CMK (cell line): ENCODE measurements around the gene PHACTR1.

GRCh38 chr6:11273455-11273879 lies 41.0 kb upstream of the NEDD9 start:
- RRBS: no CpG with 5 or more reads among the region's 16 CpGs

DNA sequence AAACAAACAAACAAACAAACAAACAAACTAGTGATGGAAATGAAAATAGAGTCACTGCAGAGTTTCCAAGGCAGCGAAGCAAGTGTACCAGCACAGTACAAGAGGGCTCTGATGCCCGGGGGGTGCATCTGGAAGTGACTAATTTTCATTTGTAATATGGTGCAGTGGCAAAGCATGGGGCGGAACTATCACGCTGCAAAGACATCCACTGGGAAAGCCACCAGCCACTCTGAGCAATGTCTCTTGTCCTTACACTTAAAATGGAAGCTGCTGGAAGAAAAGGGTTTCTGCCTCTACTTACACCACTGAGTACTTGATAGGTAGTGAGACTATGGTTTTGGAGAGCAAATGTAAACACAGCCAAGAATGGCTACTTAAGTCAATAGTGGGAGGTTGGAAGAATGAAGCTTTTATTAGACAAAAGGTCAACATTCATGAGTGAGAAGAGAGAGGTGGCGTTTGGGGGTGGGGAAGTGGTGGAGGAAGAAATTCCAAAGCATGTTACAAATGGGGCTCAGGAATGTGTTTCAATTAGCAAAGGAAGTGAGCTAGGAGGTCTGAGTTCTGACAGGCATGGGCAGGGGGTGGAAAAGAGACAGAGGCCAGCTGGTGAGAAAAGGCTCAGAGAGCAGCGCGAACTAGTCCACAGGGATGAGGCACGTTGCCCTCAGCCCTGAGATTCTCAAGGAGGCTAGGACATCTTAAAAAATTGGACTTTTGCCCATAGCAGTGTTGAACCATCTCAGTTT lies 44.6 kb upstream of the NEDD9 start:
- RRBS: no CpG with 5 or more reads among the region's 8 CpGs

DNA sequence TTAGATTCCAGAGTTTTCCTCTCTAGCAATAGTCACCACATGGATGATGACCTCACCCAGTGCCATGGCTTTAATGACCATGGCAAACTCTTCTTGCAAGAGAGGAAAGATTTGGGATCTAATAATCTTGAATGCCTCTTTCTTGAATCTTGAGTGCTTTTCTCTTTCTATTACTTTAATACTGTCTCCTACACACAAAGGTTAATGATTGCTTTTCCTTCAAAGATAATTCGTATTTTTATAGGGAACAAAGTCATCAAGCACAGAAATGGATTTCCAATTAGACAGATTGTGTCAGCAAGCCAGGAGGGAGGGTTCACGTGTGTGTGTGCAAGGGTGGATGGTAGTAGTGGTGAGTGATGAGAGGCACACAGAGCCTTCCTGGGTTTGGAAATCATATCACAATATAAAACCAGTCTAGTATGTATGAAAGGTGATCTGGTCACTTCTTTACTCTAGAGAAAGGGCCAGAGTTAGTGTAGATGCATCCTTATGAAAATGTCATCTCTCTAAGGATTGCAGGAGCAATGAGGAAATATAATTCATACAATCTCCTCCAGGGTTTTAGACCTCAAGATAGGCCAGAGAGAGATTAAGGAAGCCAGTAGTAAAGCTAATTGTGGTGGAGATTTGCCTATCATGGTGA lies 51.2 kb upstream of the NEDD9 start:
- RRBS: no CpG with 5 or more reads among the region's 2 CpGs

GRCh38 chr6:11315906-11316739 lies 83.7 kb upstream of the NEDD9 start:
- RRBS: no CpG with 5 or more reads among the region's 7 CpGs

GRCh38 chr6:11350014-11350959 lies 117.8 kb upstream of the NEDD9 start:
- RRBS: no CpG with 5 or more reads among the region's 11 CpGs

DNA sequence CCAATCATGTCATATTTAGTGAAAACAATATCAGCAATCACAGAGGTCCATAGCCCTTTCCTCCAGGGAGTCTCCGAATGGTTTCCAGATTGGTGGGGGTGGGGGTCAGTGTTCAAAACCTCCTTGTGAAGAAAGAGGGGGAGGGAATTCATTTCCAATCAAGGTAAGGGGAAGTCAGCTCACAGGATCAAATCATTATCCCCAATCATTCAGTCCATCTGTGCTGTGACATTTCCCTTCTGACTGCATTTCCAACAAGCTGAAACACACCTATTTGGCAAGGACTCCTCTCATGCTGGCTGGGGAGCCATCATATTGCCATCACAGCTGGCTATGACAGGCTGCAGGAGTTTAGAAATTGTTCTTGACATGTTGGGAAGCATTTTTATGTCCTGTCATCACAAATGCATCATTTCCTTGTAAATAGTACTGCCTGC lies 114.0 kb upstream of the TMEM170B start:
- RRBS: no CpG with 5 or more reads among the region's 1 CpG

GRCh38 chr6:11613845-11614373 lies 76.4 kb downstream of the TMEM170B start:
- RRBS: no CpG with 5 or more reads among the region's 7 CpGs

GRCh38 chr6:11774243-11774599 lies 4.4 kb downstream of the ADTRP start:
- RRBS: no CpG with 5 or more reads among the region's 2 CpGs

DNA sequence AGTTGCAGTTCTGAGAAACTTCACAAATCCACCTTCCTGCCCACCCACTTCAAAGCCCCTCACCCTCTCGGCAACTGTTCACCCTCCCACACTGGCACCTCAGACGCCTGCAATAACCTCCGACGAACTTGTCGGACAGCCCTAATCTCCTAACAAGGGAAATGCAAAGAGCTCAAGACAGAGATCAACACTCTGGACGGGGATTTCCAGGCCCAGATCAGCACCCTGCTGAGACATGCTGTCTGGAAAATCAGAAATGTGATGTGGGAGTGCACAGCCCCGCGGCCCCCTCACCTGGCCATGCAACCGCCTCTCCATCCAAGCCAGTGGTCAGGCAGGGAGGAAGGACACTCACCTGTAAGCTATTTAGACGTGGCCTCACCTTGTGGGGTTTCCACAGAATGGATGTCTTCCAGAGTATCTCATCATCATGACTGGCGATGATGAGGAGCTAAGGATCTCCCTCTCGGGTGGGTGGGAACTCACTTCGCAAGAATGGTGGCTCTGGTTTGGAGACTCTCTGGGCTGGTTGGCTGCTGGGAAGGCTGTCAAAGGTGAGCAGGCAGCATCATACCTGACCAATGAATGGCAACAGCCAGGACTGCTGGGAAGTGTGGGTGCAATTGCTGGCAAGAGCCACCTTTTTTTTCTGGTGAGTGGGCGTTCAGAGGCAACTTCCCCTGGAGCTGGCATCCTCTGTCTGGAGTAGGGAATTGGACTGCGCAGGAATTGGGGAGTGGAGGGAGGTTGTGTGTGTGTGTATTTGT lies 28.1 kb upstream of the ADTRP start:
- RRBS: no CpG with 5 or more reads among the region's 15 CpGs

GRCh38 chr6:11931008-11931971 lies 80.8 kb upstream of the HIVEP1 start:
- RRBS: 96% methylated on average over 3 of the region's 12 CpGs

- RRBS: 2% methylated on average over 8 of the region's 25 CpGs
Measured at GRCh38 chr6:12010571-12011313, 1.4 kb upstream of the HIVEP1 start.

DNA sequence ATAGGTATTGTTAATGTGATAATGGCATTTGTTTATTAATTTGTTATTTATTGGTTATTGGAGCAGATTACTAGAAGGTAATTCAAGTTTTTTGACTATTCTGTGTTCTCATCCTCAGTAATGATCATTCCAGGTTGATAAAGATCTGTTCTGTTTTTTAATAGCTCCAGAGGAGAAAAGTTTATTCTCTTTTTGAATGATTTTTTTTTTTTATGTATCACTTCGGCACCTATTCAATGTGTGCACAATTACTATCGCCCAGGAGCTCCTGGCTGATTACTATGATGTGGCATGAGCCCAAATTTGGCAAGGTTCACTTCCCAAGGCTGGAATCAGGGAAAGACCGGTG lies 134.4 kb downstream of the HIVEP1 start:
- RRBS: no CpG with 5 or more reads among the region's 3 CpGs

GRCh38 chr6:12324290-12324609 lies 34.1 kb downstream of the EDN1 start:
- RRBS: no CpG with 5 or more reads among the region's 2 CpGs

GRCh38 chr6:12716507-12716906 lies at the start of gene PHACTR1:
PHACTR1 (plus strand) TSS chr6:12716767.
- RRBS: 100% methylated on average over 1 of the region's 6 CpGs

DNA sequence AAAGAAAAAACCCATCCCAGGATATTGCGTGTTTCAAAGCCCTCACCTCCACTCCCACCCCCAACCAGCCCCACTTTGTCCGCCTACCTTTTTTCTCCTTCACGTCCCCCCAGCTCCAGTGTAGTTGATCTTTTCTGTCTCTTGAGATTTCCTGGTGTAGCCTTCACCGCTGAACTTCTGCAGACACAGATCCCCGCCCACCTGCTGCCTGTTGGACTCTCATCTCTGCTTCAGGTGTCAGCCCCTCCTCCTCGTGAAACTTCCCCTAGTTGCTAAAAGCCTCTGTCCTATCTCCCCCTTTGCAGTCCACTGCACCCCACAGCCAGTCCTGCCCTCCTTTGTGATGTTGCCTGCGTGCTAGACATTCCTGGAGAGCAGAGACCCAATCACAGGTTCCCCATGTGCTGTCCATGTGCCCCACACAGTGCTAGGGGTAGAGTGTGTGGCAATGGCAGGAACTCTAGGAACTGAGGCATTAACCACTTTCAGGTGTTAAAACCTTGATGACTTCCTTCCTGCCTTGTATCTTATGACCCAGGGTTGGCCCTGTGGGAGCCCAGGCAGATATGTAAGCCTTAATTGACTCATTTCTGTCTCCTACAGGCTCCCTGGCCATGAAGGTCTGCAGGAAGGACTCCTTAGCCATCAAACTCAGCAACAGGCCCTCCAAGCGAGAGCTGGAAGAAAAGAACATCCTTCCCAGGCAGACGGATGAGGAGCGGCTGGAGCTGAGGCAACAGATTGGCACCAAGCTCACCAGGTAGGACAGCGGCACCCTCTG lies 98.7 kb downstream of the TBC1D7 start:
- RRBS: no CpG with 5 or more reads among the region's 11 CpGs

GRCh38 chr6:13259373-13259789 lies 69.0 kb downstream of the TBC1D7 start:
- RRBS: no CpG with 5 or more reads among the region's 3 CpGs

GRCh38 chr6:13294529-13295178 lies 33.7 kb downstream of the TBC1D7 start:
- RRBS: no CpG with 5 or more reads among the region's 12 CpGs

DNA sequence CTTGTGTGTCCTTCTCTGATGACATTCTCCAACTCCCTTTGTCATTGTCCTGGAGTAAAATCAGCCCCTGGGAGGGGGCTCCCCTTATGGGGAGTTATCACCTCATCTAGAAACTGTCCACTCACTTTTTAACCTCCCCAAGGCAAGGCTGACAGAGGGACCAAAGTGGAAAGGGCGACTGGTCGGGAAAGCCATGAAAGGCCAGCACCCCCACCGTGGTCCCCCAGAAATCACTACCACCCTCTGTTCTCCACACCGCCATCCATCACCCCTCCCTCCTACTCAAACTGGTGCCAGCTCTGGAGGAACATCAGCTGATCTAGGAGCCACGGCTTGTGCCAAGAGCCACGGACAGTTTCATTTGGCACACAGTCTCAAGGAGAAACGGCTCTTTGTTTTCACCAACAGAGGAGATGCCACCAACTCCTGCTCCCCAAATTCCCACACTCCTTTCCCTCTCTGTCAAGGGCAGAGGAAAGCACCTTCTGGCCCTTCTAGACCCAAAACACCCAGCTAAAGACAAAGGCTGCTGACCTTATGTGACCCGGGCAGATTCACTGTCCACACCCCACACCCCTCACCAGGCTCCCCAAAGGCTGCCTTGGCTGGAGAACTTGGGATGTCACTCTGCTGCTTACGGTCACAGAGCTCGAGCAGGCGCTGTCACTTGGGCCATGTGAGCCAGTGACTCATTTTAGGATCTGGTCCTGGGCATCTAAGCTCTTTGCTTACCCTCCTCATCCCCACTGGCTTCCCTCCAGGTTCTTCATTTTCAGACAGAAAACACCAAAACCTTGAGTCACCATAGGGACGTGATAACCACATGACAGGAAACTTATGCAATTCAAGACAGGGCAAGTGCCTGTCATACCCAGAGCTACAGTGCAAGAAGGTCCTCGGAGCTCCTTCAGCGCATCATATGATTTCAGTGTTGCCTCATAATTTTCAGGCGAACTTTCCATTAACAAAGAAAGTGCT lies 25.9 kb downstream of the TBC1D7 start:
- RRBS: no CpG with 5 or more reads among the region's 15 CpGs

DNA sequence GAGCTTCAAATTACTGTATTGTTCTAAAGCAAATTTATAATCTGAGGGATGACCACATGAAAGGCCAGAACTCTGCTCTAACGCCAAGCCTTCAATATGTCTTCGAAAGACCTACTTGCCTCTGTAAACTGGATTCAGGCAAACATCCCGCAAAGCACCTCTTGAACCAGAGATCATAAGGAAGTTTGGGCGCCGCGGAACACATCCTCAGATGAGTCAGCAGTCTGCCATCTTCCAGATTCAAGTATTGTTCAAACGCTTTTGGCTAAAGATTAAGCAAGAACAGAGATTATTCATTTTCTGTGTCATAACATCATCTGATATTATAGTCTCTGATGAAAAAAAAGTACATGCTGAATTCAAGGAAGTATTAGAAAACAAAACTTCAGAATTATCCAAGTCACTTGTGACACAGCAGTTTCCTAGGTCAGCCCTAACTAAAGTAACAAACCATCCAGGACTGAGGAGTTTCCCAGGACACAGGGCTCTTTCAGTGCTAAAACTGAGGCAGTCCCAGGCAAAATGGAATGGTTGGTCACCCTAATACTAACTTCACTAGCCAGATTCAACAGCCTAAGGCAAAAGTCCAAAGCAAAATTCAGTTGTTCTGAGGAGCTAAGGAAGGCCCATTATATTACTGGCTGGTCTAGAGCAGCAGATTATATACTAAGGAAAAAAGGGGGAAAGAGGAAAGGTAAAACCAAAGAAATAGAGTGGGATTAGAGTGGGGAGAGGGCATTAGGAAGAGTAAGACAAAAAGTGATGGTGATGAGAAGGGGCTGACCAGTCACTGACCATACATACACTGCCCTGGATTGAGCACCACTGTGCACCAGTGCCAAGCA lies 20.6 kb downstream of the TBC1D7 start:
- RRBS: no CpG with 5 or more reads among the region's 7 CpGs

GRCh38 chr6:13354122-13355022 lies 26.0 kb upstream of the TBC1D7 start:
- RRBS: 7% methylated on average over 2 of the region's 15 CpGs